Adrenal gland (tissue), 7 donors: Measurements from ENCODE around the genes IL4, FSTL4, C5orf15 and VDAC1.

DNA sequence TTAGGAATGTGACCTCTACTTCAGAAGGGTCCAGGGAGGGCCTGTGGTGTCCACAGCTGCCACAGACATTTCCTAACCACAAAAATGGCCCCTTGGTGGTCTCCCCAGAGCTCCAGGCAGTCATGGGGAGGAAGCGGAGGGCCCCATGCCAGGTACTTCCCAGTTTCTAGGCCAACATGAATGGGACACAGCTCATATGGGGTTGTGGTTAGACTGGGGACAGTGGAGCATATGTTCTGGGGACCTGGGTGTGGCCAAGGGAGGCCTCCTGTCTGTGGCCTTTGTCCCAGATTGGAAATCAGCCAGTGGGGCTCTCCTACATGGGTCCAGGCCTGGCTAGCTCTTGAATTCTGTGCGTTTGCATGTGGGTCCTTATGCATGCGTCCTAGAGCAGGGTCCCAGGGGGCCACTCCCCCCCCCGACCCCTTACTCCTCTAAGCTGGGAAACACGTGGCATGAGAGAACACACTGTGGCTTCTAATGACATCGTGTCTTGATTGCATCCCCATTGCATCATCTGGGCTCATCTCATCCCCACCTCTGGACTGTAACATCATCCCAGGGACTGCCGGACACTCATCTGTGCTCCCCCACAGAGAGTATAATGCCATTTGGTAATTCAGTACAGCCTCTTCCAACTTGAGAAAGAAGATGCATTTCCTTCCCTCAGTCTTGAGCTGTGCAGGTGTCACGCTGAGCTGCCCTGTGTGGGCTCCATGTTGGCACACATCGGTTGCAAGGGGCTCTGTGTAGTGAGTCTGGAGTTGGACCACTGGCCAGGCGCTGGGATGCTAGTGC, 31.2 kb downstream of the IRF1 start:
- PRO-cap, 3 experiments = no peak in any of the 3 experiments
- RAMPAGE, long total RNA, 4 experiments = no peak in any of the 4 experiments
- RRBS = no CpG with 5 or more reads among the region's 10 CpGs

DNA sequence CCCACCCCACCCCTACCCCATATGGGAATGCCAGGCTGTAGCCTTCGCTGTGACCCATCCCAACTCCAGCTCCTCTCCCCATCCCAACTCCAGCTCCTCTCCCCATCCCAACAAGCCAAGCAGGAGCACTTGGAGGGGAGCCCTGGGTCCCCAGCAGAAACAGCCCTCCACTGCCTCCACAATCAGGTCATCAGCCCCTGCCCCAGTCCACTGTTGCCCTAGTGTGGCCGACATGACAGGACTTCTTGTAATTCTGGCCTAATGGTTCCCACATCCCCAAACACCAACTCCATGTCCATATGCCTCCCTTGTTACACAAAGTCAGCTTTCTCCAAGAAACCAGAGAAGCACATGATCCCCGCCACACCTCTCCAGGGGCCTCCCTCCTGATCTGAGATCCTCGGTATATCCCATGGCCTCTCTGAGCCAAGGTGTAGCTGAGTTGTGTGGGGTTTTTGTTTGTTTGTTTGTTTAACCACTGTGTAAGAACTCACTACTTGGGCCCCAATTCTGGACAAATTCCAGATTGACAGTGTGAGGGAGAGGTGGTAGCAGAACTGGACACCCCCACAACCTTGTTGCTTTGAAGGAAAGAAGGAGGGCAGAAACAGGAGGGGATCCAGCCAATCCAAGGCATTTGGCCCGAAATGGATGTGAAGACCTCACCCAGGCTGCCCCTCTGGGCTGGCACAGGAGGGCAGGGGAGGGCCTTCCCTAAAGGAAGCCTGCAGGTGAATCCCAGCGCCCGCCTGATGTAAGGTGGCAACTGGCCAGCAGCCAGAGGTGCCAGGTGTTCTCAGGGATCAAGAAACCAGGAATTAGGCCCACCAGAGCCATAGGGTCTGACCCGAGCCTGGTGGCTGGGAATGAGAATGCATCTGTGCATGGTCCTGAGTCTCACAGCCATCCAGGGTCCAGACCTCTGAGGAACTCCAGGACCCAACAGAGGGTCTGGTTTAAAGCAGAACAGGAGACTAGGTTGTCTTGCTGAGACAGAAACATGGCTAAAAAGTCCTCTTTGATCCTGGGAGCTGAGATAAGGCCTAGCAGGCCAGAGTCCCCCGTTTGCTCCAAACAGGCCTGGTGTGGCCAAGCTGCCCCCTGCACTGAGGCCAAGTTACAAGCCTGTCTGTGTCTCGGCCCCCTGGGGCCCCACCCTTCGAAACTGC, 13.4 kb downstream of the IRF1 start:
- PRO-cap, 3 experiments = no peak in any of the 3 experiments
- RAMPAGE, long total RNA, 4 experiments = no peak in any of the 4 experiments
- RRBS = no CpG with 5 or more reads among the region's 11 CpGs

- PRO-cap, 3 experiments = no peak in any of the 3 experiments
- RAMPAGE, long total RNA, 4 experiments = no peak in any of the 4 experiments
- RRBS = no CpG with 5 or more reads among the region's 10 CpGs
Observed at GRCh38 chr5:132486841-132487352, 3.7 kb downstream of the IRF1 start.

- PRO-cap, 3 experiments = peak in 3 of 3 experiments; most common plus-strand start chr5:132495800 (in 3); most common minus-strand start chr5:132495810 (in 2)
- RAMPAGE, long total RNA, 4 experiments = no peak in any of the 4 experiments
- RRBS = under 1% methylated on average over 4 of the region's 28 CpGs
Observed at GRCh38 chr5:132495300-132496130, 4.9 kb upstream of the IRF1 start.

DNA sequence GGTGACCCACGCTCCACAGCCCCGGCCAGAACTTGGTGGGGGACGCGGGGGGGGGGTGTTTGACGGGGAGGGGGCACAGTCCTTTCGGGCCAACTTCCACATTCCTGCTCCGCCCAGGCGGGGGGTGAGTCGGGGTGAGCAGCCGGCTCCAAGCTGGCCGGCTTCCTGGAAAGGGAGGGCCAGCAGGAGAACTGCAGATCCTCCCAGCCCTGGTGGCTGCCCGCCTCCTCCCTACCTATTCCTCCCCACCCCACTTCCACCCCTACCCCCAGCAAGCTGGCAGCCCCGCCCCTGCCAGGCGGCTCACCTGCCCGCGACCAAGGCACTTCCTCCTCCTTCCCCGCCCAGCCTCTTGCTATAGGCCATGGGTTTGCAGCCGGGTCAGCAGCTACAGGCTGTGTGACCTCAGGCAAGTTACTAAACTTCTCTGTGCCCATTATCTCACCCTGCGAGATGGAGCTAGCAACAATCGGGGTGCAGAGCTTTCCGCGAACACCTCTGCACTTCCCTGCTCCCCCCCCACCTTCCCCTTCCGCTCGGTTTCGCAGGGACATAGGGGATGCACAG, 5.6 kb upstream of the IRF1 start:
- PRO-cap, 3 experiments = peak in 3 of 3 experiments; most common plus-strand start position 196 of the sequence (in 2); most common minus-strand start position 167 of the sequence (in 2)
- RAMPAGE, long total RNA, 4 experiments = no peak in any of the 4 experiments
- RRBS = under 1% methylated on average over 2 of the region's 25 CpGs

DNA sequence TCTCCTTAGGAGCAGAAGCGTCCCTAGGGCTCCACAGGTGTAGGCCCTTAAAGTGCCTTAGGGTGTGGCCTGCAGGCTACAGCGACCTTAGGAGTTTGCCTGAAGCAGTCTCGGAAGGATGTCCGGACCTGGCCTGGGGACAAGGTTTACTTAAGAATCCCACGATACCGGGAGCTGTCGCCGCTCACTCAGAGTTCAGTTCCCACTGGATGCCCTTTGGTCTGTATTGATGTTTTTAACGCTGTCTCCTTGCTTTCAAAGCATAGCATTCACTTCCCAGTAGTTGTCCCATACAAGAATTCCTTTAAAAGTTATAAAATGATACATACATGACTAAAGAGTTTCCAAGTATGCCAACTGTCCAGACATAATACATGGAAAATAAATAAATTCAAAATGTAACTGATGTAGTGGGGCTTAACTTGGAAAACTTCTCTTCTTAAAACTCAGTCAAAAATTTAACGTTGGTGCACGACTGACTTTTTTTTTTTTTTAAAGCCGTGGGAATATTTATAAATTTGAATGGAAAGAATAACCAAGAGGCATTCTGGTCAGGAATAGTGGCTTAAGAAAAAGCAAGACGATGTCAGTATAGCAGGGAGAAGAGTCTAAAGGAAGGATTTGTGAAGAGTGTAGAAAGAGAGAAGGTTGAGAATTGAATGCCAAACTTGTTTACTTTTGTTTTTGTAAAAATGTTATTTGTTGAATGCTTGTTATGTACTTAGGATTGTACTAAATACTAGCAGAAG, 924 bp downstream of the RAD50 start:
- PRO-cap, 3 experiments = no peak in any of the 3 experiments
- RAMPAGE, long total RNA, 4 experiments = no peak in any of the 4 experiments
- RRBS = 0% methylated on average over 2 of the region's 13 CpGs

DNA sequence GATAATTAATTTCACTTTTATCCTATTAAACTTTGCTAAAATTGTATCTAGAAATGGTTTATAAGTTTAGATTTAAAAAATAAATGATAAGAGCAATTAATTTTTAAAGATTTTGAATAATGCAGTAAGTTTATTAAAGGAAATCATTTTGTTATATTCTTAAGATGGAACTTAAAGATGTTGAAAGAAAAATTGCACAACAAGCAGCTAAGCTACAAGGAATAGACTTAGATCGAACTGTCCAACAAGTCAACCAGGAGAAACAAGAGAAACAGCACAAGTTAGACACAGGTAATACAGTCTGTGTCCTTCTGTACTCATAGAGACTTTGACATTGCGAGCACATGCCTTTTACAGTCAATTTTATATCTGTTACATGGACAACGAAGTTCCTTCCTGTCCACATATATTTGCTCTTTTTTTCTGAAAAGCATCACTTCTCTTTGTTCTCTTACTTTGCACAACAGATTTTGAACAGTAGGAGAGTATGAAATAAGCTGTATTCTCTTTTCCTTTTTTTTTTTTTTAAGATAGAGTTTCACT, 47.0 kb downstream of the RAD50 start:
- PRO-cap, 3 experiments = no peak in any of the 3 experiments
- RAMPAGE, long total RNA, 4 experiments = no peak in any of the 4 experiments
- RRBS = no CpG with 5 or more reads among the region's 3 CpGs

GRCh38 chr5:132673905-132674606, at the start of gene IL4:
TSS of gene IL4 (plus strand) at chr5:132673989.
- PRO-cap, 3 experiments = no peak in any of the 3 experiments
- RAMPAGE, long total RNA, 4 experiments = no peak in any of the 4 experiments
- RRBS = no CpG with 5 or more reads among the region's 16 CpGs

GRCh38 chr5:132760872-132761742, 13.9 kb downstream of the CCNI2 start:
- PRO-cap, 3 experiments = no peak in any of the 3 experiments
- RAMPAGE, long total RNA, 4 experiments = no peak in any of the 4 experiments
- RRBS = 95% methylated on average over 7 of the region's 26 CpGs

DNA sequence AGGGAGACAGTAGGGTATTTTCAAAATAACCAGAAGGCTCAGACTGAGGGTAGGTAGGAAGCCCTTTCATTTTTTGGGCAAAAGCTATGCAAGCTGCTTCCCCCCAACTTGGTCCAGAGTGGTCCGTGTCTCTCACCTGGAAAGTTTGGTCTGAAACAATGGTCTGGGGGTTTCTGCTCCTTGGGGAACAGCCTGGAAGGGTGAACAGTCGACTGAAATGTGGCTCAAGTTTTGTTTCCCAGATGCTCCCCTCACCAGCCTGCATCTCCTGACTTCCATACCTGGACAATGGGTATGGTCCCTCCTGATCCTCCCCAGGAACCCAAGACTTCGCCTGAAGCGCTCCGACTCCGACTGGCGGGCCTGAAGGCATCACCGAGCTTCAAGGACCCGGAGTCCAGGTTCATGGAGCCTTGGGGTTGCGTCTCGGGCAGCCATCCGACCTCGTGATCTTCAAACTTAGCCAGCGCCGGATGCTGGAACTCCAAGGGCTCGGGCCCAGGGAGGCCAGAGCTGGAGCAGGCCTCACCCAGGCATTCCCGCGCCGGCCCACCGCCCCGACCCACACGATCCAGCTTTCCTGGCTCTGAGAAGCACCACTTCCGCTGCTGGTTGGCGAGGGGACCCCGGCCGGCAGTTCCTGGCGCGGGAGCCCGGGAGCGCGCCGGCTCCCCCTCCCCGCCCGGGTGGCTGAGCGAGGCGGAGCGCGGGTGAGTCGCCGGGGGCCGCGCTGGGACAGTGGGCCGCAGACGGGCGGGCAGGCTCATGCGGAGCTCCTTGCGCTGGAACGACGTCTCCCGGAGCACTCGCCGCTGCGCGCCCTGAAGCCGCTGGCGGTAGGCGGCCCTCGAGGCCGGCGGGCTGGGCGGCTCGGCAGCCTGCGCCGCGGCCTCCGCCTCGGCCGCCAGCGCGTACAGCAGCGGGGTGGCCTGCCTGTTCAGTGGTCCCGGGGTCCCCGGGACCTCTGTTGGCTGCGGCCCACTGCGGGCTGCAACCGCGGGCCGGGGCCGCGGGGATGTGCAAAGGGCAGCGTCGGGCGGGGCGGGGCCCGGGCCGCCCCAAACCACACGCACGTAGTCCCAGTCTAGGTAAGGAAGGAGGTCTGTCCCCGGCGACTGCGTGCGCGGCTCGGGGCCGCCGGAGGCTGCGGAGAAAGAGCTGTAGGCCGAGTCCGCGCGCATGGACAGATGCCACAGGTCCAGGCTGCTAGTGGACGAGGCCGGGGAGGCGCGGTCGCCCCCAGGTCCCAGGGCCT, 5.1 kb downstream of the SHROOM1 start:
- PRO-cap, 3 experiments = no peak in any of the 3 experiments
- RAMPAGE, long total RNA, 4 experiments = no peak in any of the 4 experiments
- RRBS = 75% methylated on average over 72 of the region's 106 CpGs

- PRO-cap, 3 experiments = no peak in any of the 3 experiments
- RAMPAGE, long total RNA, 4 experiments = no peak in any of the 4 experiments
- RRBS = no CpG with 5 or more reads among the region's 17 CpGs
Observed at GRCh38 chr5:132895988-132897272, 23.0 kb downstream of the LEAP2 start.

GRCh38 chr5:132962297-132963186, 892 bp downstream of the AFF4 start:
- PRO-cap, 3 experiments = peak in 3 of 3 experiments; most common plus-strand start chr5:132962565 (in 3); most common minus-strand start chr5:132962564 (in 2)
- RAMPAGE, long total RNA, 4 experiments = no peak in any of the 4 experiments
- RRBS = 1% methylated on average over 4 of the region's 31 CpGs

DNA sequence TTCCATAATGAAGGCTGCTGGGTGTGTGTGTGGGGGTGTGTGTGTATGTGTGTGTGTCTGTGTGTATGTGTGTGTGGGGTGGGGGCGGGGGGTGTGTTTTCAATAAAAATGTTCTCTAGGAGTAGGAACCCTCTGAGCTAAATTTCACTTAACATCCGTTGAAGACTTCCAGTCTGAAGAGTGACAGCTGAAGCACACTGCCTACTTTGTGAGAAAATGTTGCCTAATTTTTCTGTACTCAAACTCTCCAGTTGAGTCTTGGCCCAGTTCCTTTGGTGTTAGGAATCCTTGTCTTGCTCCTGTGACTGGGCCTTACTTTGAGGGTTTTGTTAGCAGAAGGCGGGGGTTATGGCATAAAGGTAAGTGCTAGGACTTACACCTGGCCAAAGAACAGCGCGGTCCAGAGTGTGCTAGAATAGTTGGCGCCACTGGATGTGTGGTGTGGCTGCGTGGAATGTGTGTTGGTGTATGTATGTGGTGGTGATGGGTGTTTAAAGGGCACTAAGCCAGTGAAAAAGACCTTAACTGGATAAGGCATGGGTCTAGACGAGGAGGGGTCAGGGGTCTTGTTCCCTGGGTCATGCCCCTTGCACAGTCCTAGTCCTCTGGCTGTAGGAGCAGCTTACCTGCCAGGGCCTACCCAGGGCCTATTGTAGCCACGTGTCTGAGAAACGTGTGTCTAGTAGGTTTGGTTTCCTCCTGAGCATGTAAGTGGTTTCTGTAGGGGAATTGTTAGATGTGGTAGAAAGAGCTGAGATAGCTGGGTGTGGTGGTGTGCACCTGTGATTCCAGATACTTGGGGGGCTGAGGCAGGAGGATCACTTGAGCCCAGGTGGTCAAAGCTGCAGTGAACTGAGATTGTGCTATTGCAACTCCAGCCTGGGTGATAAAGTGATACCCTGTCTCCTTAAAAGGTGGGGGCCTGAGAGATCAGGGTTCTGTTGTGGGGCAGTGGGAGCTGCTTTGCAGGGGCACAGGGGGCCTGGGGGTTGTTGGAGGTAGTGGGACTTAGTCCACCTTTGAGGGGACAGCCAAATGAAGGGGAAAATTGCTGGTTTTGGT, 55.0 kb downstream of the HSPA4 start:
- PRO-cap, 3 experiments = no peak in any of the 3 experiments
- RAMPAGE, long total RNA, 4 experiments = no peak in any of the 4 experiments
- RRBS = no CpG with 5 or more reads among the region's 10 CpGs

DNA sequence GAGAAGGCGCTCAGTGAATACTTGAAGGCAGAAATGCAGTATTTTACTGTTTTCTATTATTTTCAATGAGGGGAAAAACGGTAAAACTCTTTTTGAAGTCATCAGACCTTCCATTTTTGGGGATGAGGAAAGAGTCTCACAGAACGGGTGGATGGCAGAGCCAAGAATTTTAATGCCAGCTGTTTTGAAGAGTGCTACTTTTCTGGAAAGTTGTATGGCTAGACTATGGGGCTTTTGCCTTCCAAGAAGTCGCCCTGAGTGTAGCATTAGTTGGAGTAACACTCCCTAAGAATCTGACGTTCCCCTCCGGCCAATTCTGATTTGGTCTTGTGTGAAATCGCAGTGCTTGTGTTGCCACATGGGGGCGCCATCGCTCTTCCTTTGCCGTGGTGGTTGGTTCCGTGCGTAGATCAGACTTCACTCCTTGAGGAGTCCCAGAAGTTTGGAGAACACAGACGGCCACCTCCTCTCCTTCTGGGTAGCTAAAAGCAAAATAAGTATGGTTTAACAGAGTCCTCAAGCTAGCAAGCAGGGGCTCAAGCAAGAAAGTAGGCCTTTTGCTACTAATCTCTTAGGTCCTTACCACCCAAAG, 59.3 kb downstream of the HSPA4 start:
- PRO-cap, 3 experiments = no peak in any of the 3 experiments
- RAMPAGE, long total RNA, 4 experiments = no peak in any of the 4 experiments
- RRBS = no CpG with 5 or more reads among the region's 13 CpGs

GRCh38 chr5:133405708-133406032, 206.7 kb downstream of the FSTL4 start:
- PRO-cap, 3 experiments = no peak in any of the 3 experiments
- RAMPAGE, long total RNA, 4 experiments = no peak in any of the 4 experiments
- RRBS = no CpG with 5 or more reads among the region's 7 CpGs

DNA sequence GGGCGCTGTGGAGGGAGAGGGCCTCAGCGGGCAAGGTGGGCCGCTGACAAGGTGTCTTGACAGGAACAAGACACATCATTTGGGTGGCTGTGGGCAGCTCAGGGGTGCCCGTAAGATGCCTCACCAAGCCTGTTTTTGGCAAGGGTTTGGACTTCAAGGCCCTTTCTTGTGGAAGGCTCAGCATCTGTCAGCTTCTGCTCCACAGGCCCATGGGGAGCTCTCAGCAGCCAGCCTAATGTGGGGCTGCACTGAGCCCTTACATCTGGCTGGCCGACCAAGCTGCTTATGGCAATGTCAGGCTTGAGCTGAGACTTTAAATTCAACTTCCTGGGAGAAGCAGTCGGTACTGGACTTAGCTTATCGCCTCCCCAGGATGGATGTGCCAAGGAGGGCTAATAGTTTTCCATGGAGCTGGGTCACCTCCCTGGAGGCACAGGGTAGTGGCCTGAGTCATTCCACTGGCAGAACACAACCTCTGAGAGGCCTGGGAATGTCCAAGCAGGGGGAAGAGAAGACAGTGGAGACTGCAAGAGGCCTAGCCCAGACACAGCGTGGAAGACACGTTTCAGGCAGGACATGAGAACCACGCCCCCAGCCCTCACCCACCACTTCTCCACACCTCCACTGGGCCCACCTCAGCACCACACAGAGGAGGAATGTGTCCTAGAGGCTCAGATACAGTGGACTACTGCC, 172.0 kb downstream of the FSTL4 start:
- PRO-cap, 3 experiments = no peak in any of the 3 experiments
- RAMPAGE, long total RNA, 4 experiments = no peak in any of the 4 experiments
- RRBS = no CpG with 5 or more reads among the region's 10 CpGs

- PRO-cap, 3 experiments = peak in 3 of 3 experiments; most common plus-strand start chr5:133612633 (in 3); most common minus-strand start chr5:133612510 (in 2)
- RAMPAGE, long total RNA, 4 experiments = start-site peak on the minus strand in 1 of 4 experiments, at chr5:133612507-133612515 at its widest, 9 reads per replicate
- RRBS = 1% methylated on average over 60 of the region's 88 CpGs
Observed at GRCh38 chr5:133612093-133612797, at the start of gene FSTL4. TSS of gene FSTL4 (minus strand) at chr5:133612541.

- PRO-cap, 3 experiments = no peak in any of the 3 experiments
- RAMPAGE, long total RNA, 4 experiments = no peak in any of the 4 experiments
- RRBS = no CpG with 5 or more reads among the region's 15 CpGs
Observed at GRCh38 chr5:133869258-133869847, 99.1 kb downstream of the C5orf15 start.

DNA sequence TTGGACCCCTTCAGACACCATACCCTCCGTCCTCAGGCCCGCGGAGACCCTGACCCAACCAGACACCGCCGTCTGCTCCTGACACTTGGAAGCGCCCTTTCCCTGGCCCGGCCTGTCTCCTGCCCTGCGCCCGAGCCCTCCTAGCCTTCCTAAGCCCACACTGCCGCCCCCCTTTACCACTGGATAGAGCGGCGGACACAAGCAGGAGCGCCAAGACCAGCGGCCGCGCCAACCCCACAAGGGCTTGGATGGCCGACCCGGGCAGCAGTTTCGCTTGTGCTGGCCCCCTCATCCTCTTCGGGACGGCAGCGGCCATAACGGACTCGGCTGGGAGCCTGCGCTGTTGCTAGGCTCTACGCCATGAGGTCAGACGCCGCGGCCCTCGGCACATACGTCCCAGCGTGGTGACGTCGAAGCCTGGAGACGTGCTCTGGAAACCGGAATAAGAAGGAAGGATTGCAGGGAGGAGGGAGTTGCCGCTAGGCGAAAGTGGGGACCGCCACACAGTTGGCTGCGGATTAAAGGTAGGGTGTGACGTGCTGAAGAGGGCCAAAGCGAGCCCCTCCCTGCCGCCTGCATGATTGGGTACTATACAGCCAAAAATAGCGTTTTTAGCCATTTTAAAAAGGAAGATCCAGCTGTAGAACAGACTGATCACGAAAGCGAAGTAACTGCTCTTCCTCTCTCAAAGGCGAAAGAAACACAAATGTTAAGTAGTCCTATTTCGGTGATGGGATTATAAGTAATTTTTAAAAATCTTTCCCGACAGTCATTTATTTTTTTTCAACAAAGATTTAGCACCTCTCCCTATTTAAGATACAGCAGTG, at the start of gene C5orf15:
Gene C5orf15 (minus strand): TSS at position 357 of the 827 bp plus-strand sequence.
- PRO-cap, 3 experiments = peak in 3 of 3 experiments; most common plus-strand start position 472 of the sequence (in 2); most common minus-strand start position 302 of the sequence (in 2)
- RAMPAGE, long total RNA, 4 experiments = start-site peak on the minus strand in 4 of 4 experiments, centred at positions 340 to 344 of the sequence, 494 to 3,392 reads per replicate
- RRBS = no CpG with 5 or more reads among the region's 49 CpGs

GRCh38 chr5:134004326-134005186, at the start of gene VDAC1:
TSS of gene VDAC1 (minus strand) at chr5:134004975.
- PRO-cap, 3 experiments = peak in 3 of 3 experiments; most common plus-strand start chr5:134004754 (in 3); most common minus-strand start chr5:134004705 (in 2)
- RAMPAGE, long total RNA, 4 experiments = start-site peak on the plus strand in 4 of 4 experiments, at chr5:134004821-134004893 at its widest, 25 to 62 reads per replicate; start-site peak on the minus strand in 4 of 4 experiments, at chr5:134004661-134004975 at its widest, 24 to 6,428 reads per replicate
- RRBS = 1% methylated on average over 37 of the region's 110 CpGs